Aortic smooth muscle cell (primary cell): ENCODE results near the gene SERPINA3.

- RRBS = no CpG with 5 or more reads among the region's 17 CpGs
Measured at GRCh38 chr14:93994783-93995793, 2.0 kb upstream of the CCDC197 start.

DNA sequence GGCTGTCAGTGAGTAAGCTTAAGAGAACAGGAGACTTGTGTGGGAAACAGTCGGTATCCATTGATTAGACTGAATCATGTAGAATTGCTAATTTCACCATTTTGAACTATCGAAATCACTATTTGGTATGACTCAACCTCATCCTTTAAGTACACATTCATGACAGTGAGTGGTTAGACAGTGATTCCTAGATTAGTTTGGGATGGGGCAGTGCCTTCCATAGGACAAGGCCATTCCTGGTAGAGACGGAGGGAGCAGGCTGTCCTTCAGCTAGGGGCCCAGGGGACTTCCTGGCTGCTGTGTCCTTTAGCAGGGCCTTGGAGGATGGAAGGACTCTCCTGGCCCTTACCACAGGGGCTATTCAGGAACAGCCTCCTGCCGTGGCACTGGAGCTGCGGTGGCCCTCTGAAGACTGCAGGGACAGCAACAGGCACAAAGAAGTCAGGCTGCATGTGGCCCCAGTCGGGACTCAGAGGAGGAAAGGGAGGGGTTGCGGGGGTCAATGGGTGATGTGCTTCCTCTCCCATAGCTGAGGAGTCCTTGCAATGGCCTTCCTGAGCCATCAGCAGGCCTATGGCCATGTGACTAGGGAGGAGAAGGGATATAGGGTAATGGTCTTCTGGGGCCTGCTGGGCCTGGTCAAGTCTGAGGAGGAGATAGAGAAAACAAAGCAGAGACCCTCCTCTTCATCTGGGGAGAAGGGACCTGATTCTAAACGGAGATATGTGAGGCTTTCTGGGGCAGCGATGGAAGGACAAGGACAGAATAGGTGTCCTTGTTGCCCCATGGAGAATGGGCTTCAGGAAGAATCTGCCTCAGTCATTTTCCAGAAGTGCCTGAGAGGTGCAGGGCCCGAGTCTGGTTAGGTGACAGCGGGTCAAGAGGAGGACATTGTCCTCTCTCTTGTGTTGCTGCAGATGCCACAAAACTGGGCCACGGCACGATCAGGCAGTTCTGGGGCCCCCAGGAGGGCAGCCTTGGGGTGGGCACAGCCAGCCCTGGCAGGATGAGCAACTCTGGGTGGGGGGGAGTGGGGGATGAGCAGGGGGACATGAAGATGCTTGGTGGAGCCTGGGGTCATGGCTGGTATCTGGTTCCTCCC is 11.0 kb downstream of the SERPINA1 start:
- RRBS = no CpG with 5 or more reads among the region's 13 CpGs

GRCh38 chr14:94379807-94380533 is 8.4 kb downstream of the SERPINA1 start:
- RRBS = no CpG with 5 or more reads among the region's 14 CpGs

DNA sequence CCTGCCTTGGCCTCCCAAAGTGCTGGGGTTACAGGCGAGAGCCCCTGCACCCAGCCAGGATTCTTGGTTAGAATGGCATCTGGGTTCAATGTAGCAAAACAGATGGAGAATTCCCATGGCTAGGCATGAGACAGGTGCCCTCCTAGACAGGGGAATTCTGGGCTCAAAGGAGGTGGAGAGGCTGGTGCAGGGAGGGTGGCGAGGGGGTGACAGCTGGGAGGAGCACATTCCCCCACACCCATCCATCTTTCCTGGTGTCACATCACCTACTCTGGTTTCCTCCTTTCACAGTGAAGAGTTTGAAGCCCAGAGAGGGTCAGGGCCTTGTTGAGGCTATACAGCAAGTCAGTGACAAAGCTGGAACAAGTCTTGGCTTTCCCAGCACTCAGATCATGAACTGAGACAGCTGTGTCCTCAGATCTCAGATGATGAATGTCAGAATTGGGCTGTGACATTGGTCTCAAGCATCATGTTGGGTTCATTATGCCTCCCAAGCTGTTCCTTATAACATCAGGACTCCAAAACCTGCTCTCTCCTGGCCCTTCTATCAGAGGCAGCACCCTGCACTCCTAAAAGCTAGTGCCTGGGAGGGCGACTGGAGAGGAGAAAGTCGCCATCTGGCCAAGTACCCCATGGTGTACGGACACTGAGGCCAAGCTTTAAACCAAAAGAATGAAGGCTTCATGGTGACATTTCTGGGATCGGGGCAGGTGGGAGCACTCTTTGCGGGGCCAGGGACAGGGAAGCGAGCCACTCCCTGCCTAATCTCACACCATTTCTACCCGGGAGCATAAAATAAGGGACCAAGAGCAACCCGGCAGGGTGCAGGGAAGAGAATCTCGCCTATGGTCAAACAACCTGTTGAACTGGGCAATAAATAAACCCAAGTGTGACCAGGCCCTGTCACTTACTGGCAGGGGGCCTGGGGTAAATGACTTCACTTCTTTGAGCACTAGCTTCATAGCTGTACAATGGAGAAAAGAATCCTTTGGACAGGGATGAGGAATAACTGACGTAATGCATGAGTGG is 2.5 kb downstream of the SERPINA1 start:
- RRBS = no CpG with 5 or more reads among the region's 12 CpGs

DNA sequence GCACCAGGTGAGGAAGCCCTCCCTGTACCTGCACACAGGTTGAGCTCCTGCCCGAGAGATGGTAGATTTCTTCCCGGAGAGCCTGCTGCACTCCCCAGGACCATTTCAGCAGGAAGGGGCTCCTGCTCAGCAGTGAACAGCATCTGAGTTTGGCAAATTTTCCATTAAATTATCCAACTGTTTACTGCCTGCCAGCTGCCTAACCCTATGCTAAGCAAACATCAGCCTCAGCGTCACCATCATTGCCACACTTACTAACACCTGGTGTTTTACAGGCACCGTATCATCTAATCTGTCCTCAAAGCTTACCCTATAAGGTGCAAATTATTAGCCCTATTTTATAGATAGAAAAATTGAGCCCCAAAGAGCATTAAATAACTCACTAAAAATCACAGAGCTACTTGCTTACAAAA is 1.8 kb downstream of the SERPINA1 start:
- RRBS = no CpG with 5 or more reads among the region's 4 CpGs

- RRBS = no CpG with 5 or more reads among the region's 11 CpGs
Measured at GRCh38 chr14:94394612-94395370, 6.4 kb upstream of the SERPINA1 start.

- RRBS = no CpG with 5 or more reads among the region's 3 CpGs
Measured at GRCh38 chr14:94395371-94395610, 6.9 kb upstream of the SERPINA1 start.

- RRBS = no CpG with 5 or more reads among the region's 6 CpGs
Measured at GRCh38 chr14:94395692-94396527, 7.5 kb upstream of the SERPINA1 start.

GRCh38 chr14:94481665-94482297 is 5.8 kb upstream of the SERPINA9 start:
- RRBS = no CpG with 5 or more reads among the region's 4 CpGs

DNA sequence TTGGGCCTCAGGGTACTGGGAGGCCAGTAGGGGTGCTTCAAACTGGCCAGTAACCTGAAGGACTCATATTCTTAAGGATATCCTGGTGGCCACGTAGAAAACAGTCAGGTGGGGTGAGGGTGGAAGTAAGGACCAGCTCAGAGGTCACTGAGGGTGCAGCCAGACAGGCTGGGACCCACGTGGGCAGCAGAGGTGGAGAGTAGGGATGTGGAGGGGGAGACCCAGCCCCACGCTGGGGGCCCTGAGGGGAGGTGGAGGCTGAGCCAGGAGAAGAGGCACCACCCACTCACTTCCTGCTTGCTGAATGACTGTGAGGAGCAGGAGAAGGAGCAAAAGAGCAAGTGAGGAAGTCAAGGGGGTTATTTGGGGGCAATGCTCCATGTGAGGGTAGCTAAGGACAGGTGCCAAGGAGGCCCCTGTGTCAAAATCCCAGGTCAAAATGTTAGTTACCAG is 12.5 kb upstream of the SERPINA3 start:
- RRBS = no CpG with 5 or more reads among the region's 3 CpGs

DNA sequence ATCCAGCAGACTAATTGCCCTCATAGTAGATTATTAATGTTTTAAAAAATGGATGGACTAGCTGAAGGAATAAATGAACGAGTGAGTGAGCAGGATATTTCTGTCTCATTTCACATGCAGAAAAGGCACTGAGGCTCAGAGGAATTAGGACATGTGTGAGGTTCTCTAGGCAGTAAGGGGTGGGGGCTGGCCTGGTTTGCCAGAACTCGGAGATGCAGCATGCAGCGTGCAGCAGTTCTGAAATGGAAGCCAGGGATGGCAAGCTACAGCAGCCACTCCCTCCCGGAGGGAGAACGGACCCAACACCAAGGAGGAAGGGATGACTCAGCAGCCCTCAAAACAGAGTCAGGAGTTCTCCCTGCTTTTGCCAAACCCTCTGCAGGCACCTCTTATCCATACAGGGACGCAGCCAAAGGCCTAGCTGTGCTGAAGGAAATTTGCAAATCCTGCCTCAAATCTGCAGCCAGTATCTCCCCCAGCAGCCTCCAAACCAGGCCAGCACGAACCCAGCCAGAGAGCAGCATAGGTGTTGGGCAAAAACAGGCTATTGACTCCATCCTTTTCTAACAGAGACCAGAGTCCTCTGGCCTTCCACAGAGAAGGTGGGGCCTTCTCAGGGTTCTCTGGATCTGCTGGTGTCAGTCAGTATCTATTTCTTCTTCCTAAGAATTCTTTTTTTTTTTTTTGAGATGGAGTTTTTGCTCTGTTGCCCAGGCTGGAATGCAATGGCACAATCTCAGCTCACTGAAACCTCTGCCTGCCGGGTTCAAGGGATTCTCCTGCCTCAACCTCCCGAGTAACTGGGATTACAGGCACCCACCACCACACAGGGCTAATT is 10.2 kb upstream of the SERPINA3 start:
- RRBS = no CpG with 5 or more reads among the region's 9 CpGs

- RRBS = no CpG with 5 or more reads among the region's 4 CpGs
Measured at GRCh38 chr14:94612000-94612634, at the start of gene SERPINA3. Gene SERPINA3 (plus strand): TSS chr14:94612391.

- RRBS = 2% methylated on average over 10 of the region's 26 CpGs
Measured at GRCh38 chr14:94689467-94689921, 77.3 kb downstream of the SERPINA3 start.

- RRBS = no CpG with 5 or more reads among the region's 27 CpGs
Measured at GRCh38 chr14:94936388-94936937, 166.6 kb upstream of the GSC start.

DNA sequence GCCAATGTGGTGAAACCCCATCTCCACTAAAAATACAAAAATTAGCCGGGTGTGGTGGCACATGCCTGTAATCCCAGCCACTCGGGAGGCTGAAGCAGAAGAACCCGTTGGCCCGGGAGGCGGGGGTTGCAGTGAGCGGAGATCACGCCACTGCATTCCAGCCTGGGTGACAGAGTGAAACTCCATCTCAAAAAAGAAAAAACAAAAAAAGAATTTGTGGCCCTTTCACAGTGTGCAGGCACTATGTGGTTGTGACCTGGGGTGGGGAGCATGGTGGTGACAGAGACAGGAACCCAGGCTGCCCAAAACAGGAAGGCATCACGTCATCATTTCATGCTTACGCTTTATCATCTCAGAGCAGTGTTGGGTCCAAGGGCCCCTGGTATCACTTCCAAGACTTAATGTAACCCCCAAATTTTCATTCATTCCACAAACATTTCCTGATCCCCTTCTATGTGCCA is 175.7 kb upstream of the GSC start:
- RRBS = no CpG with 5 or more reads among the region's 9 CpGs

DNA sequence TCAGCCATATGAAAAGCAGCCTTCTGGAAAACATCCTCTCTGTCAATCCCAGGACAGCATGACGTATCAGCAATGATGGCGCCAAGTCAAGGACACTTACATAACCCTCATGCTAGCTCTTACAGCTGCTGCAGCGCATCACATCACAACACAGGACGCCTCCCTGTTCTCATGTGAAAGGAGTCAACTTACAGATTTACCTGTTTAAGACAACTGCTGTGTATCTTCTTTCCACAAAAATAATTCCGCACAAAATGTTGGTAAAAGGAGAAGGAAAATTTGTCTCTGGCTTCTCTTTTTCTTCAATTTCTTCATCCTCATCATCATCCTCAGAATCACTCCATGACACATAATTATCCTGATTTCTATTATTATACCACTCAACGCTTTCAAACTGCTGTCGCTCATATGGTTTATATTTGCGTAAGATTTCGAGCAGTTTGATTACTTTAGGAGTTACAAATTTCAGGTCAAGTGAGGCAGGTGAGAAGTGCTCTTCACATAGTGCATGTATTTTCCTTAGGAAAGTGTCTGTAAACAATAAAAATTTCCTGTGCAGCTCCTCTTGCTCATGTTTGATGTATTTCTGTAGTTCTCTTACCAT is 33.2 kb downstream of the DICER1 start:
- RRBS = no CpG with 5 or more reads among the region's 9 CpGs

- RRBS = no CpG with 5 or more reads among the region's 4 CpGs
Measured at GRCh38 chr14:95141952-95142623, 15.2 kb downstream of the DICER1 start.

DNA sequence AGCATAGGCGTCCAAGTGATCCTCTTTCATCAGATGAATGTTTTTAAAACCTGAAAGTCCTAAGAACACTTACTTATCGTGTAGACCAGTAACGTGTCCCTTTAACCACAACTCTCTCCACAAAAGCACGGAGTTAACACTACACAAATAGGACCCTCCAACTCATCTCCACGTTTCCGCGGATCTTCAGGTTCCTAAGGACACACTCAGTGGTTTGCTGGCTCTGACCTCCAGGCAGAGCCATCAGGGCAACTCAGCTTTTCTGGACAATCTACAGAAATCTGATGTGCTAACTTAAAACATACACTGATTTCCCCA is 1.1 kb downstream of the DICER1 start:
- RRBS = no CpG with 5 or more reads among the region's 7 CpGs

- RRBS = no CpG with 5 or more reads among the region's 8 CpGs
Measured at GRCh38 chr14:95181269-95181854, 24.0 kb upstream of the DICER1 start.

DNA sequence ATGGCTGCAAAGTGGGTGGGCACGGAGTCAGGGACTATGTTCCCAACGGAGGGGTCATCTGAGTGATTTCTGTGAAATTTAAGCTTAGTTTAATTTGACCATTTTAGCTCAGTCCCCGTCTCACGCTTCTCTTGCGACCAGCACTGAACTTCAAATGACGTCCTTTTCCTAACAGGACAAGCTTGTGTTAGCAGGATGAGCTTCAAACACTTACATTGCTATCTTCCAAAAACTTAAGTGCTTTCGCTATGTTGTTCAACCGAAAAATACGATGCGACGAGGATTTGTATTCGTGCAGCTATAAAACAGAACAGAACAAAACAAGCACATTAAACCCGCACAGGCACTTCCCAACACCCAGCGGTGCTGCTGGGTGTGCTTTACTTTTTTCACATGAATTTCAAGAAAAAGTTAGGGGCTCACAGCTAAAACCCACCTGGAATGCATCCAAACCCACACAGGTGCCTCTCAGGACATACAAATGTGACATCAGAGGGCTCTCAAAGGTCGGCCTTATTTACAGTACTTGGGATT is 64.2 kb upstream of the DICER1 start:
- RRBS = no CpG with 5 or more reads among the region's 15 CpGs